Colonic mucosa (tissue), 1 donor: ENCODE measurements around the gene MYORG.

GRCh38 chr9:33818153-33819203 lies 1.5 kb downstream of the UBE2R2 start:
- PRO-cap = bidirectional peak, plus-strand start at chr9:33818194, minus-strand start at chr9:33817999; bidirectional peak, plus-strand start at chr9:33818439, minus-strand start at chr9:33818299; bidirectional peak, plus-strand start at chr9:33818709, minus-strand start at chr9:33818584

- PRO-cap = no peak
These were observed 106.9 kb downstream of the UBE2R2 start for GRCh38 chr9:33923643-33924552.

- PRO-cap = no peak
These were observed 77.1 kb downstream of the UBAP2 start for GRCh38 chr9:33971458-33972172.

DNA sequence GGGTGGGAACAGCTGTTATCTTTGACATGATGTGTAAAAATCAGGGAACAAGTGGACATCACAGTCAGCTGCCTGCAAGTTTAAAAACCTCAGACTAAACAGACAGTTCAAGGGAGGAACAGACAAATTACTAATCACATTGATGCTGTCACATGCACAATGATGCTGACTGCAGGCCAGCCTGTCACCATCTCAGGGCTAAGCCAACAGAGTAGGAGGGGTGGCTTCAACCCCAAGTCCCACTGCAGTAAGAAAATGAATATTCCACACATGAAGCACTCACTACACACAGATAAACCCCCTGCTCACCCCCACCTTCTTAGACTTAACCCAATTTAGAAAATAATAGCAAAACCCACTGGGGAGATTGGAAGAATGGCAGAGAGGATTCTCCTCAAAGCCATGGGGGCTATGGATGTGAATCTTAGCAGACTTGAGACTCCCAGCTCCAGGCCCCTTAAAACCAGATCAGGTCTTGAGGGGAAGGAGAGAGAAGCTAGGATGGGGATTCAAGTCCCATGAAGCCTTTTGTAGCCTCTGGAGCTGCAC lies 38.3 kb upstream of the UBAP2 start:
- PRO-cap = no peak

DNA sequence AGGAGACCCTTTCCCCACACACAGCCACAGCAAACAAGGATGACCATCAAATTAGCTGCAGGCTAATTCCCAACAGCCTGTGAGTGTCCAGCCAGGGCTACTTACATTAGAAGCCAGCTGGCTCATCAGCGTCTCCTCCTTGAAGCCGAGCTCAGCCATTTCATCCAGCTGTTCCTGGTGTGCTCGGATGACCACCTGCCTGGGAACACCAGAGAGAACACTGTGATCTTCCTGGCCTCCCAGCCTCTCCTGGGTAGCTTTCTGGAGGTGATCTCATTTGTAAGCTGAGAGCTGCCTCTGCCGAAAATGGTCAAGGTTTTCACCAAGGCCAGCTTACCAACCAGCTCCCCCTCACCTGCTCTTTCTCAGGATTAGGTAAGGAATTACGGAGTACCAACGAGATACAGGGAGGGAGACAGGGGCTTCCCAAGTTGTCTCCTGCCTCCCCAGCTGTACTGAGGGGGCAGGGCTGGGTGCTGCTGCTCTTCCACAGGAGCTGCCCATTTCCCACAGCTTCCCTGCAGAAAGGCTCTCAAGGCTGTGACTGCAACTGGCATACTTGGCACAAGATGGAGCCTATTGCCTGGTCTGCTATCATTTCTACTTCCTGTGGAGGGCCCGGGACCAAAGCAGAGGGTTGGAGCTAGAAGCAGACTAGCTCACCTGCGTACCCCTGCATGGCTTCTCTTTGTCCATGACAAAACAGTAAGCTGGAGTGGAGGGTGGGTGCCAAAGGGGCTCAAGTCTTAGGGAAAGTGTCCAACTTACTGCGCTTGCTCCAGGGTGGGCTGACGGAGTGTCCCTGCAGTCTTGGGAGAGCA lies 73.9 kb downstream of the KIF24 start:
- PRO-cap = no peak

DNA sequence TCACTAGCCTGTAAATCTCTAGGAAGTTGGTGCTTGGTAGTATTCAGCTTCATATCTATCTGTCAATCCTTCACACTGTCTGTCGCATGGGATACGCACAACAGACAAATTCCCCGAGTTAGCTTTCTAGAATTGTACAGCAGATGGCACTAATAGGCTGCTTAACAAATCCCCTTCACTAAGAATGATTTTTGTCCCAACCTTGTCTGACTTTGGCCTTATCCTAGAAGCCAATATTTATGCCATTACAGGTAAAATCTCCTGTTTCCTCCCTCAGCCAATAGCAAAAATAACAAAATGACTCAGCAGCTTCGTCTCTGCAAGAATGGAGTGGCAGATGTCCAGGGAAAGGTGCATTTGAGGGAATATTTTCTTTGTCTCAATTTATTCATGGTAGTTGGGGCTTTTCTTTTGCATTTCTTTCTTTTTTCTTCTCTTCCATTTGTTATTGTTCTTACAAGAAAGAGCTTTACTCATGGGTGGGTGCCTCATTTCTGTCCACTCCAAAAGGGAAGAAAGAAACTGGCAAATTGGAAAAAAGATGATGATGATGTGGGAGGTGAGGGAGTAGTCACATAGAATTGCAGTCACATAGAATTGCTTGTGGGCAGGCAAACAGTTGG lies 3.2 kb downstream of the NUDT2 start:
- PRO-cap = no peak

DNA sequence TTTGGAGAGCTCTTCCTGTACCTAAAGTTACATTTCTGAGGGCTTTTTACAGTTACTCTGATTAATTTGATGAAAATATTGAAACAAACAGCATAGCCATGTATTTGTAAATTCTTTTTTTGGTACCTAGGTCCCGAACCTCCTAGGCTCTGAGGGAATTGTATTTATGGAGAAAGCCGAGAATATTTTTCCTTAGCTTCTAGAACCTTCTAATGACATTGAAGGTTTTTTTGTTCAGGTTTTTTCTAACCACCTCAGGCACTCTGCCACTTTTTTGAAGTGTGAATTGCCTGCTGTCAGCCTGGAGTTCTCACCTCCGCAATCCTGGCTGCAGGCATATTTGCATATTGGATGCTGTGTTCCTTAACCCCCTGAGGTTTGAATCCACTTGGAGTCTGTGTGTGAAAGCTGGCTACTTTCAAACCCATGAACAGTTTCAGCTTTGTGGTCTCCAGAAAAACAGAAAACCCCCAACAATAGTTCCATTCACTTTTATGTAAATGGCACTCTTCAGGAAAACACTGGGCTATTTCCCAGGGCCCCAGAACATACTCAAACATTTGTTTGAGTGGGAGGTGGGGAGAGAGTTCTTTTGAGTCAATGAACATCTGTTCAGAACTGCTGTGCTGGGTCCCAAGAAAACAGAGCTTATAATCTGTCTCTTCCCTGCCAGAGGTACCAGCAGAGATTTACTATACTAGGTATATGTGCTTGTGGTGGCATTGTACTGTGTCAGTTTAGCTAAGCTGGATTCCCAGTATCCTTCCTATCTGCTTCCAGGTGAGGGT lies 4.9 kb downstream of the NUDT2 start:
- PRO-cap = no peak

DNA sequence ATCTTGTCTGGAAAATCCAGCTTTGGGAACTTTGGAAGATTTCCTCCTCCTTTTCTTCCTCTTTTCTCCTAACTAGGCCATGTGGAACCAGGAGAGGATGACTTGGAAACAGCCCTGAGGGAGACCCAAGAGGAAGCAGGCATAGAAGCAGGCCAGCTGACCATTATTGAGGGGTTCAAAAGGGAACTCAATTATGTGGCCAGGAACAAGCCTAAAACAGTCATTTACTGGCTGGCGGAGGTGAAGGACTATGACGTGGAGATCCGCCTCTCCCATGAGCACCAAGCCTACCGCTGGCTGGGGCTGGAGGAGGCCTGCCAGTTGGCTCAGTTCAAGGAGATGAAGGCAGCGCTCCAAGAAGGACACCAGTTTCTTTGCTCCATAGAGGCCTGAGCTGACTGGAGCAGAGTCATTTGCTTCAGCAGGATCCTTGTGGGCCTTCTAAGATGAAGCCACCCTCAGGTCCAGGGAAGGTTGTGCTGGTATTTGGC lies 13.7 kb downstream of the NUDT2 start:
- PRO-cap = no peak

DNA sequence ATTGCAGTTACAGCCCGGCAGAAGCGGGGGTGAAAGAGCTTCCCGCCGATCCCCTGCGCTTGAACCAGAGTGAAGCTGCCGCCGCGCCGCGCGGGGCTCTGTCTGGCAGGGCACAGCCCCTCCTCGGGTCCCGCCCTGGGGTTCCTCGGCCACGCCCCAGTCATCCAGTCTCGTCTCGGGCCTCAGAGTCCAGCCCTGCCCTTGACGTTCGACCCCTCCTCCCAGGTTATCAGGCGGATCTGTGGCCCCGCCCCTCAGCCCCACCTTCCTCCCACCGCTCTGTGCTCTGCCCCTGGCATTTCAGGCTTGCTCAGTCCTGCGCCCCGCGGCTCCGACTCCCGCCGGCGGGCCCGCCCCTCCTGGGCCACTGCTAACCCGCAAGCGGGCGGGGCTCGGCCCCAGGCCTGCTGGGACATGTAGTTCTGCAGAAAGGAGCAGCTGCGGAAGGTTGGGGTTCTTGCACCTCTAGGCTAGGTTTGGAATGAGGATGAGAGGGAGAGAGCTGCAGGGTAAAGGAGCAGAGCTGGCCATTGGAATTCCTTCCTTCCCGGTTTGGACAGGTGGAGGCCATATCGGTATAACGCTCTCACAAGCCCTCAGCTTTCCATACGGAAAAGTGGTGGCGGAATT lies at the start of gene MYORG:
Gene MYORG, minus strand, starts transcription at position 104 of the 630 bp plus-strand sequence.
- PRO-cap = bidirectional peak, plus-strand start at position 313 of the sequence, minus-strand start at position 66 of the sequence; bidirectional peak, plus-strand start at position 473 of the sequence, minus-strand start at position 336 of the sequence

DNA sequence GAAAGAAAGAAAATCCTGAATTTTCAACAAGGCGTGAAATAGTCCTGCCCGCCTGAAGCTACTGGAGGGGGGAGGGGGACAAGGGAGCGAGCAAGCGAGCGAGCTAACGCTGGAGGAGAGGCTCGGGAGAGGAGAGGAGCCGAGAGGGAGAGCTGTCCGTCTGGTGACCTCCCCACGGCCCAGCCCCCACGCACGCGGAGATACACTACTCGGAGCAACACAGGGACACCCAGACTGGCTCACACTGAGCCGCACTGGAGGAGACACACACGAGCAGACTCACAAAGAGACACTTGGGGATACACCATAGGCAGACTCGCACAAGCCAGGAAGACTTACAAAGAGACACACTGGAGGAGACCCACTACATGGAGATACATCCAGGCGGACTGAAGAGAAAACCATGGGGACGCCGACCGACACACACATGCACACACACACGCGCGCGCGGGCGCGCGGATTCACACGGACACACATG lies 857 bp downstream of the CNTFR start:
- PRO-cap = no peak

GRCh38 chr9:34590676-34591160 lies 1.2 kb upstream of the CNTFR start:
- PRO-cap = no peak

DNA sequence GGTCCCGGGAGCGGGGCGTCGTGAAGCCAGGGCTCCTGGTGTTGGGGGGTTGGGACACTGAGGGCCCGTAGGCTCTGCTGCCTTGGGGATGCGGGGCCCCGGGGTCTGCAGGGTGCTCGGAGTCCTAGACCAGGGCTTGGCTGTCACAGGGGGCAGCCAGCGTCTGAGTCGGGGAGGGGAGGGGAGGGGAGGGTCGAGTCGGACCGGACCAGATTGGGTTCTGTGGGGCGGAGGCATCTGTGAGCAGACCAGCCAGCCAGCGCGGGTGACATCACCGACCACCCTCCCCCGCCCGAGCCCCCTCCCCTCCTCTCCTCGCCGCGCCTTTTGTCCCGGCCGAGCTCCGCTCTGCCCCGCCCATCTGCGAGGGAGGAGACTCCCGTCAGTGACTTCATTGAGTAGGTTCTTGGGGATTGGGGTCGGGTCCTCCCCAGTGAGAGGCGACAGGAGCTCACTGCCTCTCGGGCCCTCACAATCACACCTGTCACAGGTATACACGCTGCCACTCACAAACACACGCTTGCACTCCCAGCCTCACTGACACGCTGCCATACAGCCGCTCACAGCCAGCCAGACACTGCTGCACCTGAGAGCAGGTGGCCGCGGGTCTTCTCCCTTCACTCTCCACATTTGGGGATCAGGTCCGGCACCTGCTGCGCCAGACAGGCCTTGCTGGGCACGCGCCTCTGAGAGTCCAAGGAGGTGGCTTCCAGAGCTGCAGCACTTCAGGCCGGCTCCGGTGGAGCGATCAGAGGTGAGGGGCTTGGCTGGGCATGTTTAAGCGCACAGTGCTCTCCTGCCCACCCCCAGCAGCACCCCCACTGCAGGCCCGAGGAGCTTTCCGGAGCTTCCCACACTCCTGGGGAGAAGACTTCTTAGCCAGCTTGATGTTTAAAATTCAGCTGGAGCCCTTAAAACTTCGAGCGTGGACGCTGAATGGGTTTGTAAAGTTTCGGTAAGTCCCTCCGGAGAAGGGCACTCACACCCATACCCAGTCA lies 612 bp downstream of the DNAJB5 start:
- PRO-cap = bidirectional peak, plus-strand start at position 413 of the sequence, minus-strand start at position 222 of the sequence

- PRO-cap = no peak
These were observed 15.7 kb upstream of the C9orf131 start for GRCh38 chr9:35026178-35026899.

- PRO-cap = no peak
These were observed 1.9 kb downstream of the C9orf131 start for GRCh38 chr9:35043803-35044444.

GRCh38 chr9:35054172-35054847 lies 12.3 kb downstream of the C9orf131 start:
- PRO-cap = no peak

GRCh38 chr9:35057366-35057860 lies 15.0 kb downstream of the VCP start:
- PRO-cap = no peak

DNA sequence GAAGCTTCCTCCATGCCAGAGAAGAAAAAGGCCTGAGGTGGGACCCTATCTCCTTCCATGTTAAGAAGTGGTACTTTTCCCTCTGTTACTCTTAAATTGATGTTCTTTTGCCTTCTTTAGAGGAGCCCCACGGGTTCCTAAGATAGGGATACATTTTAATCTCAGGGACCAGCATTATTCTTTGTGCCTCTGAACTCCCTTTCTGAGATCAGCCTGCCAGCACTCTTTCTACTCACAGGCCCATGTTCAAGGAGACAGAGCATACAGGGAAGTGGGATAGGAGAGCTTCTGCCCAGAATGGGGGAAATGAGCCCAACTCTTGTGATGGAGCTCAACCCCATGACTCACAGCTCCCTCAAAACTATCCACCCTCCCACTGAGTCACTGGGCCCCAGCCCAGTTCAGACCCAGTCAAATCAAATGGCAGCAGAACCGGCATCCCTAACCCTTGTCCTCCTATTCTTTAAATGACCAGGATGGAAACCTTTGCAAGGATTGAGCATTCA lies 3.5 kb downstream of the ATOSB start:
- PRO-cap = bidirectional peak, plus-strand start at position 419 of the sequence, minus-strand start at position 290 of the sequence

DNA sequence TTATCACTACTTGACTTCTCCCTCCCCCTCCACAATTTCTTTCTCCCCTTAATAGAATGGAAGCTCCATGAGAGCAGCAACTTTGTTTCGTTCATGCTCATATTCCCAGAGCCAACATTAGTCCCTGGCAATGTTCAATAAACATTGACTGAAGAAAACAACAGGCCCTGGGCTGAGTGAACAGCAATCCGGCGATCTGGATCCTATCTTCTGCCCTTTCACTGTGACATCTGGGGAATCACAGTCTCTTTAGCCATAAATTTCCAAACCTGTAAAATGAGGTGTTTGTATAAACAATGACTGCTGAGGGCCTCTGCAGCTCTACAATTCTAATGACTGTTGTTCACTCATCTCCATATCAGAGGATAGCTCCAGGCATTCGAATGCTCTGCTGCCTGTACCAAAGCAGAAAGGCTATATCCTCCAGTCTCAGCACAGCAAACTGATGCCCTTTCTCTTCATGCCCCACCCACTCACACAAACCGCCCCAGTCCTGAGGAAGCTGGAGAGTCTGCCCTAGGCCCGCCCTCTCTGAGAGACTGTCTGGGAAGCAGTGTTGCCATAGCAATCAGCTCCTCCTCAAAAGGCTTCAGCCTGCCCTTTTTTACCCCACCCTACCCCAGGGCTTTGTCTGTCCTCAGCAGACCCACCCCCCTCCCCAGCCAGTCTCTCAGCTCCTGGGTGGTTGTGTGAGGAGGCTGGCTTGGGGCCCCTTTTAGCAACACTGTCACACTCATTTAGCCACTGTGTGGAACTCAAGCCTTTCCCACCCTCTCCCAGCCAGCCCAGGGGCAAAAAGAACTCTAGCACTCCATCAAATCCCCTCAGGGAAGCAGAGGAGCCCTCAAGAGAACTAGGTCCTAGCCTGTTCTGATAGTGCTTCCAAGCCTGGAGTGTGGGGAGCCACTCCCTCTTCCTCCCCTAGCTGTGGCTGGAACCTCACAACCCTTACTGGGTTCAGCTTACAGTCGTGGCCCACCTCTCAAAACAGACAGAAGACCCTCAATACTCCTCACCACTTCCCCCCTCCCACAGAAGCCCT lies 1.6 kb downstream of the ATOSB start:
- PRO-cap = bidirectional peak, plus-strand start at position 534 of the sequence, minus-strand start at position 404 of the sequence

GRCh38 chr9:35258318-35258865 lies 96.6 kb downstream of the UNC13B start:
- PRO-cap = no peak

- PRO-cap = no peak
These were observed 133.8 kb downstream of the UNC13B start for GRCh38 chr9:35295483-35296056.